Skeletal muscle satellite cell (primary cell): ENCODE results near the genes ADRA2A and VTI1A.

GRCh38 chr10:110583313-110583603 is 15.8 kb downstream of the SMC3 start:
- CAGE, long polyA plus RNA, result no peak

GRCh38 chr10:110664846-110665595 is 20.9 kb downstream of the RBM20 start:
- CAGE, long polyA plus RNA, result no peak

GRCh38 chr10:110701014-110701685 is 57.0 kb downstream of the RBM20 start:
- CAGE, long polyA plus RNA, result no peak

GRCh38 chr10:110730487-110731210 is 86.5 kb downstream of the RBM20 start:
- CAGE, long polyA plus RNA, result no peak

DNA sequence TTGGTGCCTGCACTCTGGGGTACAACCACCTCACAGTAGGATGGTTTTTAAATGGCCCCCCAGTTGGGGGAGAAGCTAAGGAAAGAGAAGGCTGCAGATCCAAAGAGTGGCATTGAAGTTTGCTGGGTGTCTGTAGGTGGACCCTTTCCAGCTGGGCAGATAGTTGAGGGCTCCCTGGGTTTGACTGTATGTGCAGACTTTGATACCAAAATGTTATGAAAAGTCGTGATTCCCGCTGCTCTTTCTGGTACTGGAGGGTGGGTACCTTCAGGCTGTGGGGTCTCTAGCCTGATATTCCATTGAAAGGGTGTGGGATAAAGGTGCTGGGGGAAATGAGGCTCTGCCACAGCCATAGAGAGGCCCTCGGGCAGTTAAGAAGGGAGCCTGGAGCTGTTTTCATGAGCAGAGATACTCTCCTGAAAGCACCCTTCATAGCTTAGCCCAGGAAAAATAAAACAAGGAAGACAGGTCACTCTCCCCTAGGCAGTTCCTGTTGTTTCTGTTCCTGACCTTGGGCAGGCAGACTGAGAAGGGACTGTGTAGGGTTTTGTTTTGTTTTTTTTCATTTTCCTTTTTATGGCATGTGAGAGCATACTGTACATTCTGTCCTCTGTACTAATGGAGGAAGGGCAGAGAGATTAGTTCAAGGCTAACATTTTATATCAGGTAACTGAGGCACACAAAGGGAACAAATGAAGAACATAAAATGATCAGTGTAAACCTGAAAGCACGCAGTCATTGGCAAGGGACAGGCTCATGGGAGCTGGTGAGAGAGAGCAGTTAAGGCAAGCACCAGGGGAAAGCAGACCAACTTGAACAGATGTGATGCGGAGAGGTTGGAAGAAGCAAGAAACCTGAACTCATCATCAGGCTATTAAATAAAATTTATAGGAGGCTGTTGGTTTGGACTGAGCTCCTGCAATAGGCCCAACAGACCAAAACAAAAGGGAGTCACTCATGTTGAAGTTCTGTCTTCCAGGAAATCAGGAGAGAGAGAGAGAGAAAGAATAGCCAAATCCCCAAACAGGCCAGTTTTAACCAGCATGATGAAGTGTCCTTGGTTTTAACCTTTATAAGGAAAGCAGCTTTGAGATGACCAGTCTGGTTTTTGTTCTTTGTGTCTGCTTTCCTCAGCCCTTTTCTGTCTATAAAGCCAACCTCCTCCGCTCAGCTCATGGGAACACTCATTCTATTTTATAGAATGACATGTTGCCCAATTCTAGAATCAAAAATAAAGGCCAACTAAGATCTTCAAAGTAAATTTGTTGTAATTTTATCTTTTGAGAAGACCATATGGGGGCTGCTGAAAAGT is 34.3 kb upstream of the PDCD4 start:
- CAGE, long polyA plus RNA, result no peak

GRCh38 chr10:110895759-110896708 is 22.9 kb downstream of the BBIP1 start:
- CAGE, long polyA plus RNA, result no peak

GRCh38 chr10:110946040-110947046 is 26.9 kb downstream of the SHOC2 start:
- CAGE, long polyA plus RNA, result no peak

GRCh38 chr10:111076657-111077596 is at the start of gene ADRA2A:
Gene ADRA2A (plus strand): TSS chr10:111077029.
- CAGE, long polyA plus RNA, result no peak

GRCh38 chr10:112335221-112335622 is 38.7 kb upstream of the ACSL5 start:
- CAGE, long polyA plus RNA, result no peak

GRCh38 chr10:112375023-112375854 is 1.3 kb downstream of the ACSL5 start:
- CAGE, long polyA plus RNA, result no peak

DNA sequence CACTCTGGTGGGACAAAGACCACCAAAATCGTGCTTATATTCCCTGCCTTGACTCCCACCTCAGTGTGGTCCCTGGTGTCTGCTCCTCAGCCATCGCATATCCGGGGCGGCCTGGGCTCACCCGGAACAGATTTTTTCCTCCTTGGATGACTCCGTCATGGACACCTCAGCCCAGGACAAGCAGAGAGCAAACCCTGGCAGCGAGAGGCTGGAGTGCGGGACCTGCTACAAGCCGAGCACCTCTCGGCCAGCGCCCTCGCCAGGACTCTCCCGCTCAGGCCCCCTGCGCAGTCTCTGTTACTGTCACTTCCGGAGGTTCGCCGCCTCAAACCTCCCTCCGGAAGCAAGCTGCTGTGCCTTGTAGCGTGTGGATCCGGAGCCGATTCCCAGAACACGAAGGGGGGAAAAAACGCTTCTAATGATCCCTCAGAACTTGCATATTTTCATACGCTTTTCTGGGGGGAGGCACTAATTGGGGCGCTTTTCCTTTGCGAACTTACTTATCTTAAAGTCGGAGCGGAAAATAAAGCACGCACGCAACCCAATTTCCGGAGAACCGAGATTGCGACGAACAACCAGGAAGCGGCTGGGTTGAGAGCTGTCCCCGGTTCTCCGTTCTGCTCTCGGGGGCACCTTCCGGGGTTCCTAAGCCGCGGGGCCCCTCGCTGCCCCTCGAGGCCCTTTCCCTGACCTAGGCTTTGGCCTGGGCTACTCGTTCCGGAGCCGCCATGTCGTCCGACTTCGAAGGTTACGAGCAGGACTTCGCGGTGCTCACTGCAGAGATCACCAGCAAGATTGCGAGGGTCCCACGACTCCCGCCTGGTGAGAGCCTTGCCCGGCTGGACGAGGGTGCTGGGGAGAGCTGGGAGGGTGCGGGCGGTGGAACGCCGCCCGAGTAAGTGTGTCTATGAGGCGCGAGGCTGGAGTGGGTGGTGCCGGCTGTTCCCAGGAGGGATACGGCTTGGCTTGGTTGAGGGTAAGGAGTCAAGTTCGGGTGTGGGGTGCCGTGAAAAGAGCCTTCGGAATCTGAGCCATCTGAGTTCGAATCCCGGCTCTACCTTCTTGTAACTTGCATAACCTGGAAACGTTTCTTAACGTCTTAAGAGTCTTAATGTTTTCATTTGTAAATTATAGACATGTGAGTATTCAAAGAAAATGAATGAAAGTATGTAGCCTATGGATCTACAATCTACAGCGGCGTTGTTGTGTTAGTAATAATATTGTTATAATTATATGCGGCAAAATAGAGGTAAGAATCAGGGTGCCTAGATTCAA is at the start of gene VTI1A:
Gene VTI1A, plus strand, starts transcription at position 570 of the 1,275 bp plus-strand sequence.
- CAGE, long polyA plus RNA, result no peak

DNA sequence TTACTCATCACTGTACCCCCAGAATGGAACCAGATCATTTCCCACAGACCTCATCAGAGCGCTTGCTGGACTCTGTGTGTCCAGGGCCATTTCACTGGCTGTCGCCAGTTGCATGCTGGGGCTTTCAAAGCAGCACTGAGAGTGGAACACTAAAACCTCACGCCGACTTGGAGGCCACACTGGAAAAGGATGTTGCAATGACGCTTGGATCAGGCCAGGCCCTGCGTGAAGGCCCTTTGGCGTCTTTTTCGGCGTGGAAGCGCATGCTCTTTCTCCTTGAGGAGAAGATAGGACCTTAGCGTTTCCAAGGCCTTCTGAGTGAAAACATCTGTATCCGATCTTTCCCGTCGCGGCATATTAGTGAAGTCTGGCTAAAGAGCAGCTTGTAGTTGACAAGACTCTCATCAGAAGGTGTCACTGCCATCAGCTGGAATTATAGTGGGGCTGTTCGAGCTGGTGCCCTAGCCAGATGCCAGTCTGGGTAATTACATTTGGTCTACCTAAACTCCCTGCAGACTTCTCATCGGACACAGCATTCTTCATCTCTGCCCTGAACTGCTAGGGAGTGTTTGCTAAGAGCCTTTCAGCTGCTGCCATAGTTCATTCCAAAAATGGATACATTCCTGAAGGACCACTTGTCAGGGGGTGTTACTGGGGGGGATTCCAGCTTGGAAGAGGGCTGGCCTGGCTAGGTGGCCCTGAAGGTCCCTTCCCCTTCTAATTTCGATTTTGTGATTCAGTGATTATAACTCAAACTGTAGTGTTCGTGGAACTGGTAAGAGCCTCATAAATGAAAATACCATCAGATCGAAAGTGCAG is 167.7 kb upstream of the TCF7L2 start:
- CAGE, long polyA plus RNA, result no peak

DNA sequence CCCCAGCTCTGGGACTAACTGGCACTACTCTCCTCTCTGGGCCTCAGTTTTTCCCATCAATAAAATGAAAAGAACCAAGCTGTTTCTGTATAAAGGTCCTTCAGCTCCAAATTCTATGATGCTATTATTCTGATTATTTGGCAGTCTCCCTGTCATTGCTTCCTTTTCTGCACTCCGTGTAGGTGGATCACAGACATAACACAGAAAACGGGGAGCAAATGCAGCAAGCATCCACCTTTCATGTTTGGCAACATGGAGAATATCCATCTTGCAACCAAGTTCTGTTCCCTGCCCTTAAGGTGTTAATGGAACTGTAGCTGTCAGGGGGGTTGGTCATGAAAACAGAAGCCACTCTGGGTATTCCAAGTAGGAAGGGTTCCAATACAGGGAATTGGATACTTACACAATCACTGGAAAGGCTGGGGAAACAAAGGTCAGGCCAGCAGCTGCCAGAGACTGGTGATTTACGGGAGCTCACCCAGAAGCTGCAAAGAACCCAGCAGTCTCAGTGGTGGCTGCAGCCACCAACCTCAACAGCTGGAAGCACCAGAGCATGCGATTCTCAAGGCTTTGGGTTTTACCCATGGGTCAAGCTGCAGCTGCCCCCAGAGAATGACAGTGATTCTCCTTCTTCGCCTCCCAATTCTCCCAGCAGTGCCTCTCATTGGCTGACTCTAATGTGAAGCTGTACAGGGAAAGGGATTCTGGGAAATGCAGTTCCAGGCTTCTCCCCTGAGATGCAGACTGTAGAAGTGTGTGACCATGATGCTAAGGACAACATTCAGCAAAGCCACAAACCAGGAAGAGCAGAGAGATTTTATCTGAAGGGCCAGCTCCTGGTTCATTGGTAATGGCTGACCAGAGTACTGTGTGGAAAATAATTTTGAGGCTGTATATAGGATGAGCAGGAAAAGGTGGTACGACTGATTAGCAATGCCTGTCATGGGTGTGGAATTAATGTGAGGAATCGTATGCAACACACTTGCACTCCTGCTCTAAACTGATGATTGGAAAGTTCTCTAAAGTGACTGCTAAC is 107.2 kb upstream of the TCF7L2 start:
- CAGE, long polyA plus RNA, result no peak

DNA sequence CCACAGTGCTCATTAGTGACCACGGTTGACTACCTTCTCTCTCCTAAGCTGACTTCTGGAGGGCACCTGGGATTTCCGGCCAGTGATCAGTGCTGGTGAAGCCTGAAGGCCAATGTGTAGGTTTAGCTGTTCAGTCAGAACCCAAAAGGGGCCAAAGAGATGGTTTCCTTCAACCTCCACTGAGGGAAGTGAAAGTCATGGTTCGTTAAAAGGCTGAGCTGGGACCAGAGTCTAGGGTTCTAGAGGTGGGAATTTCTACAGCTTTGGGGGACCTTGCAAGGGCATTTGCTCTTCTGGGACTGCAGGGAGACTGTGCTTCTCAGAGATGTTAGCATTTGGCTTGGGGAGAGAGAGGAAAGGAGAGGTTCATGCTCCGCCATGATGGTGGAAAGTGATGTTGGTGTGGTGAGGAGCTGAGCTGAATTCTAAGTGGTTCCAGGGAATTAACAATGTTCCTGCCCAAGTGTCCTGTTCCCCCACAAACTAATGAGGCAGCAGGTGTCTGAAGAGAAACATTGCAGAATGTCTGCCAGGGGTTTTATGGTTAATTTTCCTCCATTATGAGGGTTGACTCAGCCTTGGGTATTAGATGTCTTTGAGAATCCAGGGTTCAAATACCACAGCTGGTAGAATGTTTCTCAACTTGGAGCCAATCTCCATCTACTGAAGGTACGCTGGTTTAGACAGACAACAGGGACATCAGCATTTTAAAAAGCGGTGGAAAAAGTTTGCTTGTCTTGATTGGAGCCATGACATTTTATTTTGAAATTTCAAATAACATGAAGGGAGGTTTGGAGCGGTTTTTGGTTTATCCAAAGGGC is 46.7 kb downstream of the TCF7L2 start:
- CAGE, long polyA plus RNA, result no peak

DNA sequence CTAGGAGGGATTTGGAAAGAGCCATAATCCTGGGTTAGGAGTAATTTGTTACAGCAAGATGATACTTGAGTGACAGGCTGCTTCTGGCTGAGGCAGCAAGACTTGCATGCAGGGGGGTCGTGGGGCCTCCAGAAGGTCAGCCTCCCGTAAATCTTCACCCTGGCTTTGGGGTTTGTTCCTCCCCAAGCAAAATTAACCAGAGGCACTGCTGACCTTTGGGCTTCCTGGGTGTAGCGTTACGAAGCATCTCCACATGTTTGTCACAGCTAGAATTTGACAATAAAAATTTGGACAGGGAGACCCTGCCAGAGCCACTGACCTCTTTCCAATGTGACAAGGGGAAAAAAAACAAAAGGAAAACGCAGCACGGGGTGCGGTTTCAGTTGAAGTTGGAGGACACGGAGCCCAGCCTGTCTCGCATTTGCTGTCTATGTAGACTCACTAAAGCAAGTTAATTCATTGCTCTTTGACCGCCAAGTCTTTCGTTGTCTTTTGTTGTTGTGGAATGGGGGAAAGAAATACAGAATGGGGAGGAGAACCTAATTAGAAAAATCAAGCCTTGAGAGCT is 78.2 kb downstream of the TCF7L2 start:
- CAGE, long polyA plus RNA, result no peak

DNA sequence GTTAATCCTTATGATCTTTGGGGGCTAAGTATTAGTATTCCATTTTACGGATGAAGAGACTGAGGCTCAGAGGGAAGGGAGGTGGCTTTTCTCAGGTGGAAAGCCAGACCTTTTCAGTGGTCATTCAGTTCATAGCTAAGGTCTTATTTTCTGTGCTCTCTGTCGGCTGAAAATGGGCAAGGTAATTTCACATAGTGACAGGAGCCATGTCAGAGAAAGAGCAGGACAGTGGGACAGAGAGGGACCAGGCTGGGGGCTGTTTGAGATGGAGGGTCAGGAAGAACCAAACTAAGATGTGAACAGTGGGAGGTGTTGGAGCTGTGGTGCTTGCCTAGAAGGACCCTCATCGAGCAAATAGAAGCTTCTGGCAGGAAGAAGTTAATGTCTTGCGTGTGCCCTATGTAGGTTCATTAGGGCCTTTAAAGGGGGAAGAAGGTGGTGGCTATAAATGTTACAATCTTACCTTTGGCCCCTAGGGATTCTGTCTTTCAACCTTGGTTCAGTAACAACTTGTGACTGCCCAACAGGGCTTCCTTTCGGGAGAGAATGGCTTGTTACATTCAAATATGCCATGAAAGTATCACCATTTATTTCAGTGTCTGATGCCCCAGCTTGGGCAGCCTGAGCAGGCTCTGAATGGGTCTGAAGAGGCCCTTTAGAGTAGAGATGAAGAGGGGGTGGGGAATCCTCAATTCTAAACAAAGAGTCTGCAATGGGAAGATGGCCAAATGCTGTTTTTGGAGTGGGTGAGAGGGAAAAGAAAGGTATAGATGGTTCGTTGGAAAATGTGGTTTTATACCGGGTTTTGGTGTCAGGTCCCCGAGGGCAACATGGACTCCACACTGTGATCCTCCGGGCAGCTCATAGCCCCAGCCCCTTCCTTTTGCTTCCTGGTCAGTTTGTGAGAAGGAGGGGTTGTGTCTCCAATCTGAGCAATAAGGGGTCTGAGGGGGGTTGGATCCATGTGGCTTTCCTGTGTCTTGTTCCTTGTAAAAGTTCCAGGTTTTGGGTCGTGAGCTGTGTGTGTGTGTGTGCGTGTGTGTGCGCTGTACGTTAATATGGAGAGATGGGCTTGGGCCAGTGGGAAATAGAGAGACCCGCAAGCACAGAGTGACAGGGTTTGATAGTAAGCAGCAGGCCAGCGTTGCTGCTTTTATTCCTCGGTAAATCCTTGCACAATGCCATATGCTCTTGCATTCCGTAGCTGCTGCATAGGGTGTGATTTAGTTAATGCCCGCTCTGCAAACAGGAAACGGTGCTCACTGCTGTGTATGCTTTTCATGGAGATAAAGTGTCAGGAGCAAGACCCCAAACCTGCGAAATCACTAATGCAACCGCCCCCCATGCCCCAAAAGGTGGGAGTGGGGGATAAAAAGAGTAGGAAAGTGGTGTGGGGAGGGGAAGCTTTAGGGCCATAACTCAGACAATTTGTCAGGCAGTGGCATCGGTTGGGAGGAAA is 108.2 kb downstream of the TCF7L2 start:
- CAGE, long polyA plus RNA, result no peak

- CAGE, long polyA plus RNA, result no peak
Observed at GRCh38 chr10:113087173-113087985, 137.3 kb downstream of the TCF7L2 start.

GRCh38 chr10:113096360-113096925 is 146.4 kb downstream of the TCF7L2 start:
- CAGE, long polyA plus RNA, result no peak

- CAGE, long polyA plus RNA, result no peak
Observed at GRCh38 chr10:113126468-113127078, 176.5 kb downstream of the TCF7L2 start.

DNA sequence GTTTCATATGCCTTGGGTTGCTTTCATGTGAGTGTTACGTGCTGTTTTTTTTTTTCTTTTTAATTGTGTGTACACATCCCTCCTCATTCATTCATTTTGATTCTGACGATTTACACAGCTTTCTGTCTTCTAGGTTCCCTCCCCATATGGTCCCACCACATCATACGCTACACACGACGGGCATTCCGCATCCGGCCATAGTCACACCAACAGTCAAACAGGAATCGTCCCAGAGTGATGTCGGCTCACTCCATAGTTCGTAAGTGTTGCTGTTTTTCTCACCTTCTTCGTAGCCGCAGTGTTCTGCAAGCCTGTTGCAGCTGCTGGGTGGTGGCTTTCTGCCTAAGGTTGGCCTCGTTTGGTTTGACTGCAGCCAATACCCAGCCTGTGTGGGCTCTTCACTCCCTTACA is 200.8 kb downstream of the TCF7L2 start:
- CAGE, long polyA plus RNA, result no peak